SK-N-MC (cell line): ENCODE measurements around the genes PGA3 and CYB561A3.

DNA sequence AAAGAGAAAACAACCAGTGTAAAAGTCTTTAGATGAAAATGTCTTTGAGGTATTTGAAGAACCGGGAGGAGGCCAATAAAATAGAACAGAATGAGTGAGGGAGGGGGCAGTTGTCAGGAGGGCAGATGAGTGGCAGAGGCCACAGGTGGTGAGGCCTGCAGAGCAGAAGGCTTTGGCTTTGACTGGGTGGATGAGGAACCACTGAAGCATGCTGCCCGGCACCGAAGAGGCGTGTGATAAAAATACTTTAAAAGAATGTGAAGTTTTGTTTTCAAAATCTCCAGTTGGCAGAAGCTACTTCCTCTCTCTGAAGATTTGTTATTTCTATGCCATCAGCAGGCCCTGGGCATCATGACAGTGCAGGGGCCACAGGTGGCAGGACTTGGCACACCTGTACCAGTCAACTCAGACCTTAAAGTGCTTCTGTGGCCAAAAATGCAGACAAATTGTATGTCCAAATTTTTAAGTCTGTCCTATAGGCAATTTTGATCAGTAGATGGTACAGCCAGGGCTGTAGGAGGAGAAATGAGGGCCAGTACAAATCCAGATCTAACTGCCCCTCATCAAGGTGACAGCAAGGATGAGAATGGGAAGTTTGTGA lies 6.4 kb downstream of the MS4A12 start:
- RRBS: no CpG with 5 or more reads among the region's 4 CpGs

- RRBS: no CpG with 5 or more reads among the region's 8 CpGs
These were observed 5.3 kb upstream of the PTGDR2 start for GRCh38 chr11:60861020-60861425.

DNA sequence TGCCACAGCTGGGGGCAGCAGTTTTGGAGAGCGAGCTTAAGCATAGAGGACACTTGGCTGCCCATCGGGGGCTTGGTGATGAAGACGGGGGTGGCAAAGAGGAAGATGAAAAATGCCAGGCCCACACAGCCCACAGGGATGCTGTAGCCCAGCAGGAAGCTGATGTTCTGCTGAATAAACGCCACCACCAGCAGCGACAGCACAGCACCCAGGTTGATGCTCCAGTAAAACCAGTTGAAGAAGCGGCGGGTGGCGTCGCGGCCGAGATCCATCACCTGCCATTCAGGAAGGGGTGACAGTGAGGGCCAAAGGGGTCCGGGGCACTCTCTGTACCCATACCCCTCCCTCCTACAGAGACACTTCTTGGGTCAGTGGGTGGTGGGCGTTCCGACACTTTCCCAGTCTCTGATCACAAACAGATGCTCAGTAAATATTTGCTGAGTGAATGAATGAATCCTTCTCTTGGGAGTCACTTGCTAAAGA lies 5.4 kb downstream of the SLC15A3 start:
- RRBS: no CpG with 5 or more reads among the region's 14 CpGs

DNA sequence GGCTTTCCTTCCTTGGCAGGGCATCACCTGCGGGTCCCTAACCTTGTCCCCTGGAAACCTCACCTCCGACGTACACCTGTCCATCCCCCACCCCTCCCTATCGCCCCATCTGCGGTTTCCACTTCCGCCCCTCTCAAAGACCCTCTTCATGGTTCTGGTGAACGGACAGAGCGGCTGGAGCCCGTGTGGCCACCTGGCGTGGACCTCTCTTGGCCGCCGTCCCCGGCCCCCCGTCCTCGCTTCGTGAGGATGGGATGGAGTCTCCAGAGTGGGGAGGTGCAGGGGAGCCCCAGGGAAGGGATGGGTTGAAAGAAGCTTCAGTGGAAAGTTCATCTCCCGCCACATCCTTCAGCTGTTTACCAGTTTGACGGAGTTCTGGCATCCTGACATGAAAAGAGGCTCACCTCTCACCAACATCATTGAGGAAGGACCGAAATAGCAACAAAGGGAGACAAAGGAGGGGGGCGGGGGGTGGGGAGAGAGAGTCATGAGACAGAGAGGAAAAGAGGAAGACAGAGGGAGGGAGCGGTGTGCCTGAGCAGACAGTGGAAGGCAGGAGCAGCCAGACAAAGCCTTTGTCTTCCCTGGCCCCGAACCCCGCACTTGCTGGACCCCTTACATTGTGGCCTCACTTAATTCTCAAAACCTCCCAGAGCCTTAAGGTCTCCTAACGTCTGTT lies 54.7 kb downstream of the CD6 start:
- RRBS: no CpG with 5 or more reads among the region's 24 CpGs

DNA sequence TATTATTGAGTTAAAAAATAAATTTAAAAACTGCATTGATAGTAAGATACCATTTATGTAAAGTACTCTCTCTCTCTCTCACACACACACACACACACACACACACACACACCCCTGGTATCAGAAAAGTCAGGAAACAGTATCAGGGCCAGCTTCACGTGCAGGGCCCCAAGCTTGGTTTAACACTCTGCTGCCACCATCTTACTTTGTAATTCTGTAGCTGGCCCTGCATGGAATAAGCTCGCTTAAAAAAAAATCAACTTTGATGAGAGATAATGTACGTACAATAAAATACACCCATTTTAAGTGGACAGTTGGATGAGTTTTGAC lies 59.7 kb upstream of the CD5 start:
- RRBS: no CpG with 5 or more reads among the region's 3 CpGs

DNA sequence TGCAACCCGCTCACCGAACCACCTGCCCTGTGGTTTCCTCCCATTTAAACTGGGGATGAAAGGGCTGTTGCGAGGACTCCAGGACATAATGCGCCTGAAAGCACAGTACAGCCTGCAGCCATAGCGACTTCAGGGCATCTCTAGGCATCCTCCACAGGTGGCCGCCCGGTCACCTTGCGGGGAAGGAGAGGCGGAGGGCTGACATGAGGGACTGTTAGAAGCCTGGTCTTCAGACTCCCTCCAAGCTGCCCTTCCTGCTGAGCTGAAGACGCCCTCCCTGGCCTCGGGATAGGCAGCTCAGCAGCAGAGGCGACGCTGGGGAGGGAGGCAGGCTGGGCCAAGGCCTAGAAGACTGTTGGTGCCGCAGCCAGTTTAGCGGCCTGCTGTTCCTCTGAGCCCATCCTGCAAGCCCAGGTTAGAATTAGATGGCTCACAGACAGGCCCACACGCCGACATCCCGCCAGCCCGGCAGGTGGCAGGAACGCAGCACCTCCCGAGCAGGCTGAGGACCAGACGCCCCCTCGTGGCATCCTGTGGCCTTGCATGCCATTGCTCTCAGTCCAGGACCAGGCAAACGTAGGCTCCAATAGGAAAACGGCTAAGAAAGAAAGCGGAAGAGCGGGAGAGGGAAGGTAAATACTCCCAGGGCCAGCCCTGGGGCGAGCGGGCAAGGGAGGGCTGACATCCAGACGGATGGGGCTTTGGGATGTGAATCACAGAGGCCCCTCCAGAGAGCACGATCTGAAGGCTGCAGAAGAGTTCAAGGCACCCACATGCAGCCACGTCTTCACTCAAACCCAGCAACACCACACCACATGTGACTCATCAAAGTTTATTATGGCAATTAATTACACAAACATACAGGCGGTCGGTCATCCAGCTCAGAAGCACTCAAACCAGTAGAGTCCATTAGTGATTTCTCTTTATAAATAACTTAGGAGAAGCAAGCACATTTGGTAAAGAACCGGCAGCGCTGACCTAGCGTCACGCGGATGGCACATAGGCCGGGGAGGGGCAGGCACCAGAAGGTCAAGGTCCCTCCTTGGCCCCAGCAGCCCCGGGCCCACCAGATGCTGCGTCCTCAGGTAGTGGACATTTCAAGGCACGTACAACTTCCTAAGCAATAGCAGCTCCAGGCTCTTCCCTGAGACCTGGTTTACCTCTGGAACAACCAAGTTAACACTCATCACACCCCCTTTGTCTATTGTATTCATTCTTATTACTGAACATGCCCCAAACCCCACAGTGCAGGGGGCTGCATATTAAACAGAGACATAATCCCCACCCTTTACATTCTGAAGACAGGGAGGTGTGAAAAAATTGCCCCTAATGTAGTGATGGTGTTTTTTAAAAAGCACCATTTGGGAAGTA lies 27.6 kb downstream of the CD5 start:
- RRBS: 88% methylated on average over 7 of the region's 43 CpGs

DNA sequence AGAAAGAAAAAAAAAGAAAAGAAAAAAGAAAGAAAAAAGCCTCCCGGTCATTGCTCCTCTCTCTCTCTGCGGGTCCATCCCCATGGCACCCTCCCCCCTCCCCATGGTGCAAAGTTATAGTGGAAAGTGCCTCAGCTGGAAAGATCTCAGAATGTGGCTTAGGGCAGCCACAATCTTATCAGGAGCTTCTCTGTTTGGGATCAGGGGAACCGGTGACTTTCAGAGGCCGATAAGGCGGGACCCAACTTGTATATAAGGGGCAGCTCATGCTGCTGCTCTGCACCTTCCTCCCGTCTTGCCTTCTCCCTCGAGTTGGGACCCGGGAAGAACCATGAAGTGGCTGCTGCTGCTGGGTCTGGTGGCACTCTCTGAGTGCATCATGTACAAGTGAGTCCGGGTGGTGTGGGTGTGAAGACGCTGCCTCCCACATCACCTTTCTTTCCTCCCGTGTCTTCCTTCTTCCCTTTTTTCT lies at the start of gene PGA3:
Gene PGA3, plus strand, starts transcription at position 282 of the 472 bp plus-strand sequence.
- RRBS: no CpG with 5 or more reads among the region's 11 CpGs

DNA sequence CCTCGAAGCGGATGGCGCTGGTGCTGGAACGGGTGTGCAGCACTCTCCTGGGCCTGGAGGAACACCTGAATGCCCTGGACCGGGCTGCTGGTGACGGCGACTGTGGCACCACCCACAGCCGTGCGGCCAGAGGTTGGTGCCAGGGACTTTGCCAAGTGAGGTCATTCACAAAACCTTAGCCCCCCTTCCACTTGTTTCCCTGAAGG lies 11.0 kb downstream of the TKFC start:
- RRBS: no CpG with 5 or more reads among the region's 9 CpGs

DNA sequence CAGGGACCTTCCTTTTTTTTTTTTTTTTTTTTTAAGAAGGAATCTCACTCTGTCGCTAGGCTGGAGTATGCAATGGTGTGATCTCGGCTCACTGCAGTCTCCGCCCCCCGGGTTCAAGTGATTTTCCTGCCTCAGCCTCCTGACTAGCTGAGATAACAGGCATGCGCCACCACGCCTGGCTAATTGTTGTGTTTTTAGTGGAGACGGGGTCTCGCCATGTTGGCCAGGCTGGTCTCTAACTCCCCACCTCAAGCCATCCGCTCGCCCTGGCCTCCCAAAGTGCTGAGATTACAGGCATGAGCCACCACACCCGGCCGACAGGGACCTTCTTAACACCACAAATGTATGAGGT lies 11.3 kb downstream of the TKFC start:
- RRBS: no CpG with 5 or more reads among the region's 12 CpGs

GRCh38 chr11:61346051-61346750 lies 13.2 kb downstream of the TKFC start:
- RRBS: 96% methylated on average over 2 of the region's 13 CpGs

DNA sequence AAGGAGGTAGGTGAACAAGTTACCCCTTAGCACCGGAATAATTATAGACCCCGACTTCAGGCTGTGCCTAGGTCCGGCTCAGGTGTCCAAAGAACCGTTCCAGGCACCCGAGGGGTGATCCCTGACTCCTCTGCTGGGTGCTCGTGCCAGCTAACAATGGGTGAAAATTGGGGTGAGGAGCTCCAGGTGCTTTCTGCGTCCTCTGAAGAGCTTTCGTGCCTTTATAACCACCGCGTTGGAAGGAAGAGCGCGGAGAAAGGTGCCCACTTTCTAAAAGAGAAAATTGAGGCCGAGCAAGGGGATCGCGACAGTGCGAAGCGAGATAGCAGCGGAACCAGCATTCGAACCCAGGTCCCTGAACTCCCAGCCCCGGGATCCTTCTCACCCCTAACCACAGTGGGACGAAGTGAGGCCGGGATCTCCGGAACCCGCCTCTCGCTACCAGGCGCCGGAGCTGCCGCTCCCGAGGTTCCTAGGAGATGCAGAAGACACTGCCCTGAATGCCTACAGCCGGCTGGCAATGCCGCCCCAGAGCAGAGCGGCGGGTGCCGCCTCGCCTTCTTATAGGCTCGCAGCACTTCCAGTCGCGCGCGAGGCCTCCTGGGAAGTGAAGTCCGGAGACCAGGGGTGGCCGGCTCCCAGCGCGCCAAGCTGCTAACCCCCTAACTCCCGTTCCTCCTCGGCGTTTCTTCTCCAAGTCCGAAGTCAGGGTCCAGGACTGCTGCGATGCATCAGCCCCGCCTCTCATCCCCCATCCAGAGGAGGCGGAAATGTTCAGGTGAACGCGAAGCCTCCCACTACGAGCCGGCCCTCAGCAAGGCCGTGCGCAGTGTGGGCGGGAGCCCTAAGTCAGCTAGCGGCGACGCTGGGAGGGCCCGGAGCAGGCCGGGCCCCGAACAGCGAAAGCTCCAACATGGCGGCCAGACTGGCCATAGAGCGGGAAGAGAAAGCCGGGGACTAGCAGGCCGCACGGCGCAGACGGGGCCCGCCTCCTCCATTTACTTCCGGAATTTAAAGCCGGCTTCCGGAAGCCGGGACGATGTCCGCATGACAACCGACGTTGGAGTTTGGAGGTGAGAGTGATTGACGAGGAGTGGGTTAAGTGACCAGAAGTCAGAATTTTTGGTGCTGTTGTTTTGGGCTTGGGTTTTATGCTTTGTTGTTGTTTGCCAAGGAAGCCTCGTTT lies at the start of gene CYB561A3:
Gene CYB561A3, minus strand, starts transcription at position 535 of the 1,186 bp plus-strand sequence.
- RRBS: under 1% methylated on average over 34 of the region's 83 CpGs

DNA sequence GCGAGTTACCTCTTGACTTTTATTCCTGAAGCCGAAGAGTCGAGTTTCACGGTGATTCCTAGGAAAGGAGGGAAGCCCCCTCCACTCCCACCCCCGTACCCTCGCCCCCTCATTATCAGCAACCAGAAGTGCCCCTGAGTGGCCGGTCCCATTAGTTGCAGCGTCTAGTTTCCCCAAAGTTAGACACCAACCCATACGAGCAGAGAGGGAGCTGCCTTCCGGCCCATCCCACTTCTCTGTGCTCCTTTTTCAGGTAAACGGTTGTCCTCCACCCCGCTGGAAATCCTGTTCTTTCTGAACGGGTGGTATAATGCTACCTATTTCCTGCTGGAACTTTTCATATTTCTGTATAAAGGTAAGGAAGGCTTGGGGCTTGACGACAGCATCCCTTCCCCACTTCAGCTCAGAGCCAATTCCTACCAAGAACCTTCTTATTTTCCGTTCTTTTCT lies 616 bp downstream of the TMEM216 start:
- RRBS: 19% methylated on average over 4 of the region's 15 CpGs

DNA sequence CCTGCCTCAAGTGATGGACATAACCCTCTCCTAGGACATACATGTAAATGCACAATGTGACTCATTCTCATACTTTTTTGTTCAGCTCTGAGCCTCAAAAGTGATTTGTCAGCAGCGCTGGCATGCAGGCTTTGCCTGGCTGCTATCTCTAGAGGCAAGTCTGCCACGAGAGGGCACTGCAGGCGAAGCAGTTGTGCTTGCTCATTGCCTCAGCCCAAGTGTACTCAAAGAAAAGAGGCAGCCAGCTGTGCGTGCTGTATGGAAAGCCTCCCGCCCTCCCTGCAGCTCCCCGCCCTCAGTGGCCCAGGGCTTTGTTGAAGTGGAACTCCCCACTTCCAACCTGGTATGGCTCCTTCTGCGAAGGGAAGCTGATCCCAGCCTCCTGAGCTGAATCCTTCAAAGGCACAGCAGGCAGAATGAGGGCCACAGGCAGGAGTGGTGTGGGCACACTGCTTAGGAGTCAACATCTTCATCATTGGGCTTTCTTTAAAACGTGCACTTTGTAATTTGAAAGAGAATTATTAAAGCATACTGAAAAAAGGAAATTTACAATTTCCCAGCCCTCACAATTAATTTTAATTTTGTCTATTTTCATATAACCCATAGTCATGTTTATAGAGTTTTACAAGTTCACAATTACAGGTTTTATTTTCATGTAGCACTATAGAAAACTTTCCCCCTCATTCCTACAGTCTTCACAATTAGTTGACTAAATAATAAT lies 16.4 kb downstream of the SDHAF2 start:
- RRBS: no CpG with 5 or more reads among the region's 8 CpGs

GRCh38 chr11:61472823-61473278 lies 8.1 kb upstream of the PPP1R32 start:
- RRBS: no CpG with 5 or more reads among the region's 6 CpGs

DNA sequence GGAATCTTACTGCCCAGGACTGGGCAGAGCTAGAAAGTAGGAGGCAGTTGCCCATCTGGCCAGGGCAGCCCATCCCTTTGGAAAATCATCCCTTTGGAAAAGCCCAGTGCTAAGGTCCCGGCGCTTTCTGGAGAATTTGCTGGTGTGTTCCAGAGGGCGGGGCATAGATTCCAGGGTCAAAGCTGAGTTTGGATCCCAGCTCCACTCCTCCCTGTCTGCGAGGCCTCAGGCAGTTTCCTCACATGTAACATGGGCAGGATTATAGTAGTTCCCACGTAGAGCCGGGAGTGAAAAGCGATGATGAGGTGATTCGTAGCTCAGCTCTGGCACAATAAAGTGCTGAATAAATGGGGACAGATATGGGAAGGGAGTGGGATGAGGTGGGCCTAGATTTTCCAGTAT lies 3.8 kb upstream of the PPP1R32 start:
- RRBS: no CpG with 5 or more reads among the region's 8 CpGs

DNA sequence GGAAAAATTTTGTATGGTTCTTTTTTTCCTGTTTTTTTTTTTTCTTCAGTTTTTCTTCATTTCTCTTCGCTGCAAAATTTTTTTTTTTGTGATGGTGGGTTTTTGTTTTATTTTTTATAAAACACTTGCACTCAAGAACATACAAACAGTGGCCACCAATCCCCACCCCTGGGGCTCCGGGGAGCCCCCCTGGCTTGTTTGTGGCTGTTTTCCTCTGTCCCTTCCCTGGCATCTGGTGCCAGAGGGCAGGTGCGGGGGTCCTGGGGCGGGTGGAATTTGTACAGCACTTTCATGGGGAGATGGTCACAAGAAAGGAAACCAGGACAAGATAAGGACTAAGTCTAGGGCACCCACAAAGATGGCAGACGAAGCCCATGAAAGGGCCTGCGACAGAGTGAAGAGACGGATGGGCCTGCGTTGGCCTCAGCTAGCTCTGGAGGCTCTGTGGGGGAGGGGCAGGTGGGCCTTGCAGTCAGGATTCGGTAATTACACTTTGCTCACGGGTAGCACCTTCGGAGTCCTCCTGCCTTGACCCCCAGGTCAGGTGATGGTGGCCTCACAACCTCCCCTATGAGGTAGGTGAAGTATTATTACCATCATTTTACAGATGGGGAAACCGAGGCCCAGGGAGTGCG lies 7.0 kb downstream of the LRRC10B start:
- RRBS: no CpG with 5 or more reads among the region's 13 CpGs

DNA sequence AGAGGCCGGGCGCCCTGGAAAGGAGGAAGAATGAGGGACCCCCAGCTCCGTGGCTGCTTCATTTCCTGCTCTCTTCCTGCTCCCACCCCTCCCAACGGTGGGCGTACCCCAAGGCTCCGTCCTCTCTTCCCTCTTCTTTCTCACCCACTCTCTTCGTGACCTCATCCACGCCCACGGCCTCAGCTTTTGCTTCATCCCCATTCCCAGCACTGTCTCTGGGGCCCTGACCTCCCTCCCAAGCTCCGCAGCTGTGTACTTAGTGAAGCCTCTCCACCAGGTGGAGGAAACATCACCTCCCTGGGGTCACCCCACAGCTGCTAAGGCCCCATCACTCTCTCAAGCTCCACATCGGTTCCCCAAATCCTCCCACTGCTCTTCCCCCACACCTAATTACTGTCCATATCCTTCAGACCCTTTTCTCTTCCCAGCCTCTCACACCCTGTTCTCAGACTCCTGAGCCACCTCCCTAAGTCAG lies 7.8 kb upstream of the SYT7 start:
- RRBS: no CpG with 5 or more reads among the region's 11 CpGs

GRCh38 chr11:61690950-61691400 lies 10.8 kb downstream of the DAGLA start:
- RRBS: no CpG with 5 or more reads among the region's 8 CpGs

GRCh38 chr11:61754473-61755266 lies 2.2 kb downstream of the MYRF start:
- RRBS: 92% methylated on average over 1 of the region's 20 CpGs

GRCh38 chr11:61757401-61757985 lies 5.1 kb downstream of the MYRF start:
- RRBS: no CpG with 5 or more reads among the region's 10 CpGs